Bronchus (tissue), 1 donor: ENCODE measurements around a stretch of chr12.

DNA sequence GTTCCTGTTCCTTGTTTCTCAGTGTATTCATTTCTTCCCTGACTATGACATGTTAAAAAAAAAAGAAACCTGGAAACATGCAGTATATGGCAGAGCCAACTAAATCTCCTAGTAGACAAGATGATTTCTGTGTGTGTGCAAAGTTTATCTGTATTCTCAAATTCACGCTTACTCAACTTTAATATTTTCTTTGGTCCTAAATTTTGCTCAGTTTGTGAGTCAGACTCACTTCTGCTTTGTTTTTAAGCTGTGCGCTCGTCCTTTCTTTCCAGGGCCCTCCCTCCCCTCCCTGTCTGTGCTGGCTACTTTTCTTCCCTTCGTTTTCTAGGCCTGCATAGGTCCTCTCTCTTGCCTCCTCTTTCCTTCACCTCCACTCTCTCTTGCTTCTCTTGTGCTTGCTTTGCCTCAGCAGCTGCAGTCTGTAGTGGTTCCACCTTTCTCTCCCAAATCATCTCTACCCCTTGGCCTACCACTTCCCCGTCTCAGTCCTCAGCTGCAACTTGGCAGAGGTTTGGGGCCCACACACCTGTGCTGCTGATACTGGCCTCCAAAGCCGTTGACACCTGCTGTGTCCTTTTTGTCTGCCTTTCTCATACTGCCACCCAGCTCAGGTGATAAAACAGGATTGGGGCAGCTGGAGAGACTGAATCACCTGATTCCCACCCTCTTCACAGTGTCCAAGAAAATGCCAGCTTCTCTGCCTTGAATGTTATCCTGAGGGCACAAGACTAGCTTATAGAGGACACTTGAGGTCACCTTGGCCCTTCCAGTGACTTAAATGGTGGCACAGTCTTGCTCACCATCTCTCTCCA is 103.5 kb downstream of the ETV6 start:
- PRO-cap: no peak

- PRO-cap: no peak
Measured at GRCh38 chr12:11779251-11779582, 129.7 kb downstream of the ETV6 start.

- PRO-cap: no peak
Measured at GRCh38 chr12:12216610-12216982, 50.2 kb downstream of the LRP6 start.

GRCh38 chr12:12240987-12241509 is 25.8 kb downstream of the LRP6 start:
- PRO-cap: no peak

DNA sequence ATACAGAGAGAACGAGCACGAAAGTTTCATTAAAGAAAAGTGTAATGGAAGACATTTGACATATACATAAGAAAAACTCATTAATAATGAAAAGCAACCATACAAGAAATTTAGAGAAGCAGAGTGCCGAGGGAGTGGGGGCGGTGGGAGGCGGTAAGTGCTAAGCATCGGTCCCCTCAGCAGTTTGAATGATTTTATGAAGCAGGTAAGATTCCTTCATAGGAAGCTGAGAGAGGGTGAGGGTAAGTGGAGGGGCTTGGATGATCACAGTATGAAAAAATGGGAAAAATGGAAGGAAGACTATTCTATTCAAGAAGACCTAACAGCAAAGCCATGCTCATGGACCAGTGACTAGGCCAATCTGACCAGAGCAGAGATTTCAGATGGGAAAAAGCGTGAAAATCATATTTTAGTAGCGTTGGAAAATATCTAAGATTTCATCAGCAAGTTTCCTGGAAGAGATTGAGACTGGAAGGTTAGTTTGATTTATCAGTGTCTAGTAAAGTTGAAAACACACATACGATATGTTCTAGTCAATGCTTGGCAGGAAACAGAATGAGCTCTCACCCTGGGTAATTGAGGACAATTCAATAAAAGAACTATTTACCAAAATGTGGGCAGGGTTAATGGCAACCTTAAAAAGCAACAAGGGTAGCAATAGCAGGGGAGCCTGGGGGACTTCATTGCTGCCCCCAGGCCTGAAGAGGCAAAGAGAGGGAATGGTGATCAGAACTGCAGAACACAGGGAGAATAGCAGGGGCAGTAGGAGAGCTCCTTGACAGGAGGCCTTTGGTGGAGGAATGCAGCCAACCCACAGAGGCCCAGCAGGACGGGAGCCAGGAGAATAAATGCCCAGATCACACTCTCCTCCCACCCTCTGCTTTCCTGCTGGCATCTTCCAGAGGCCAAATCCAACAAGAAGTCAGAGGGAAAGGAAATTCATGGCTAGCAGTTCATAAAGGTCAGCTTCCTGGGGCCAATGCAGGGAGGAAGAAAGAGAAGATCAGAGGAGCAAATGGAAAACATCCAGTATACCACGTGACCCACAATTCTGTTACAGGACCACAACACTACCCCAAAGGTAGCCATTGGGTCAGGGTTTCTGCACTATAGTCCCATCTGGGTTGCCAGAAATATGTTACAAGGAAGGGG is 27.4 kb upstream of the LRP6 start:
- PRO-cap: no peak

GRCh38 chr12:12403150-12404363 is 46.7 kb downstream of the BORCS5 start:
- PRO-cap: bidirectional peak, plus-strand start at chr12:12404116, minus-strand start at chr12:12404004

DNA sequence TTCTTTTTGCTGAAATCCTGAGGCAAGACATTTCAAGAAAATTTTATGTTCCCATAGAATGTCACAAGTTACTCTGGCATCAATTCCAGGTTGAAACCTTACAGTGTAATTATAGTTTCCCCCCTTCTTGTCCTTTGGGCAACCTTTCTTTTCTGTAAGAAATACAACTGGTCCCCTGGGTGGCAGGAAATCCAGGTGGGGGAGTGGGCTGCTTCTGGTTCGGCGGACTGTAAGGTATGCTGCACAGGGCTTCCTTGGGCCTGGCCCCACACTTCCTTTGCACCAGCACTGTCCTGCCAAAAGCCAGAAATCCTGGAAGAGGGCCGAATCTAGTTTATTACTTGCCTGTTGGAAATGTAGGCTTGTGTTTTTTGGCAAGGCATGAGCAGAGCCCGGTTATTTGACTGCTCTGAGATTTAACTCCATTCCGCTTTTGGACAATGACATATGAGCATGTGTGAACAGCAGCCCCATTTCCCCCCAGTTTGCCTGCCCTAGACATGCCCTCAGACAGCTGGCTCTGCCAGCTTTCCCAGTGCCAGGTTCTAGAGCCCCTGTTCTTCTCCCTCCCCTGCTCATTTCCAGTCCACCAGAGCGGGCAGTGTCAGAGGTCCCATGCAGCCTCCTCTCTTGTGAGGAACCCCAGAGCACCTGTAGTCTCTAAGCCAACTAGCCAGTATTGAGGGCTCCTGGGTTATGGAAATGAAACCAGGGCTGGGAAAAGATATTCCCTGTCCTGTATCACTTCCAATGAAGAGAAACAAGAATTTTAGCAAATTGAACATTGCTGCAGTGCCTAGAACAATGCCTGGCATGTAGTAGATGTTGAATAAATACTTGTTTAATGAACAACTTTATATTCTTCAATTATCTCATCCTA is 86.7 kb downstream of the BORCS5 start:
- PRO-cap: no peak

DNA sequence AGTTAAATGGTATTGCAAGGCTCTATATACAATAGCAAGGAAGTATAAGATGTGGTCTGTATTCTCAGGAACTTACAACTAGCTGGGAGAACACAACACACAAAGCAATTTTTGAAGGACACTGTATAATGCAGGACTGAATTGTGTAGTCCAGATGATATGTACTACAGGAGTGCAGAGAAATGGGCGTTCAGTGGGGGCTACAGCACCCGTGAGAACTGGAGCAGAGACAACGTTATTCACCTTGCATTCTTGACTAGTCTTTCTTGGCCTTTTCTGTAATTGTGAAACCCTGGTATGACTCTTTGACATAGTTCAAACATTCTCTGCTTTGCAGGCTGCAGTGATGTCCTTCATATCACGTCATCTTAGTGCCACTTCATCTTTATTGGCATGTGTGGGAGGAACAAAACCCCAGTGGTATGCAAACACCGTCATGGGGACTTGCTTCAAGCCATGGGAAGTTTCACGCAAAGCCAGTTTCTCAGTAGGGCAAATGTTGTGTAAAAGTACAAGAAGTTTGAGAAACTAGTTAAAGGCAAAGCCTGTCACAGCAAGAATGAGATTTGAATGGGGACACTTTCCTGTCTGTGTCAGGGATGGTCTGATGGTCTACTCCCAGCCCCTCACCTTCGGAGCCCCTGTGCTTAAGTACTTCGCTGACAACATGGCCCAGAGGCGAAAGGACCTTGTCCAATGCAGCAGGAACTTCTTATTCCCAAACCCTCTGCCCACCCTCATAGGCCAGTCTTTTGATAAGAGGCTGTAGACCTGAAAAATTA is 20.2 kb upstream of the DUSP16 start:
- PRO-cap: unidirectional peak, plus-strand start at position 556 of the sequence

- PRO-cap: no peak
Measured at GRCh38 chr12:12722065-12723192, 5.3 kb downstream of the CDKN1B start.

- PRO-cap: no peak
Measured at GRCh38 chr12:12786426-12786605, 857 bp downstream of the APOLD1 start.

DNA sequence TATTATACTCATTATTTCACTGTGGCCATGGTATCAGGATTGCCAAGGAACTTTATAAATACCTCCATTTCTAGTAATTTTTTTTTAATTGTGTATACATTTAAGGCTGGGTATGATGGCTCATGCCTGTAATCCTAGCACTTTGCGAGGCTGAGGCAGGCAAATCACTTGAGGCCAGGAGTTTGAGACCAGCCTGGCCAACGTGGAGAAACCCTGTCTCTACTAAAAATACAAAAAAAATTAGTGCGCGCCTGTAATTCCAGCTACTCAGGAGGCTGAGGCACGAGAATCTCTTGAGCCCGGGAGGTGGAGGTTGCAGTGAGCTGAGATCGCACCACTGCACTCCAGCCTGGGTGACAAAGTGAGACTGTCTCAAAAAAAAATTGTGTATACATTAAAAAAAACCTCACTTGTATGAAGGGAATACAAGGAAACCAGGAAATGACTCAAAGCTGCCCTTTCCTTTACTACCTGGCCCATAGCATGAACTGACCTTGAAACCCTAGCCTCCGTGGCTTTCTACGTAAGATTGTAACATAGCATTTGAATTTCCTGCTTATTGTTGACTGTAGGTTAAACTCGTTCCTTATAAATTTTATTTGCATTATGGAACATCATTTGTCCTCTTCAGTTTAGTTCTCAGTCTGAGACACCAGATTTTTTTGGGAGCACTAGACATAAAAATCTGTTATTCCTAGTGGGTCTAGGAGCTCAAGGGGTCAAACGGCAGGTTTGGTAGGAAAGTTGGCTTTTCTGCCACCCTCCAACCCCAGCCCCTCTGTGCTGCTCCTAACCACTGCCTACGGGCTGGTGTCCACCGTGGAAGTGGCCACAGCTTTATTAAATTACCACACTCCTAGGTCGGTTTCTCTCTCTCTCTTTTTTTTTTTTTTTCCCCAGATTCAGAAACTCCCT is 9.2 kb upstream of the DDX47 start:
- PRO-cap: bidirectional peak, plus-strand start outside the sequence, minus-strand start at position 827 of the sequence

GRCh38 chr12:12881351-12882073 is 9.8 kb upstream of the GPRC5A start:
- PRO-cap: bidirectional peak, plus-strand start at chr12:12881740, minus-strand start at chr12:12881619

GRCh38 chr12:12883342-12883944 is 7.9 kb upstream of the GPRC5A start:
- PRO-cap: unidirectional peak, minus-strand start at chr12:12883518

DNA sequence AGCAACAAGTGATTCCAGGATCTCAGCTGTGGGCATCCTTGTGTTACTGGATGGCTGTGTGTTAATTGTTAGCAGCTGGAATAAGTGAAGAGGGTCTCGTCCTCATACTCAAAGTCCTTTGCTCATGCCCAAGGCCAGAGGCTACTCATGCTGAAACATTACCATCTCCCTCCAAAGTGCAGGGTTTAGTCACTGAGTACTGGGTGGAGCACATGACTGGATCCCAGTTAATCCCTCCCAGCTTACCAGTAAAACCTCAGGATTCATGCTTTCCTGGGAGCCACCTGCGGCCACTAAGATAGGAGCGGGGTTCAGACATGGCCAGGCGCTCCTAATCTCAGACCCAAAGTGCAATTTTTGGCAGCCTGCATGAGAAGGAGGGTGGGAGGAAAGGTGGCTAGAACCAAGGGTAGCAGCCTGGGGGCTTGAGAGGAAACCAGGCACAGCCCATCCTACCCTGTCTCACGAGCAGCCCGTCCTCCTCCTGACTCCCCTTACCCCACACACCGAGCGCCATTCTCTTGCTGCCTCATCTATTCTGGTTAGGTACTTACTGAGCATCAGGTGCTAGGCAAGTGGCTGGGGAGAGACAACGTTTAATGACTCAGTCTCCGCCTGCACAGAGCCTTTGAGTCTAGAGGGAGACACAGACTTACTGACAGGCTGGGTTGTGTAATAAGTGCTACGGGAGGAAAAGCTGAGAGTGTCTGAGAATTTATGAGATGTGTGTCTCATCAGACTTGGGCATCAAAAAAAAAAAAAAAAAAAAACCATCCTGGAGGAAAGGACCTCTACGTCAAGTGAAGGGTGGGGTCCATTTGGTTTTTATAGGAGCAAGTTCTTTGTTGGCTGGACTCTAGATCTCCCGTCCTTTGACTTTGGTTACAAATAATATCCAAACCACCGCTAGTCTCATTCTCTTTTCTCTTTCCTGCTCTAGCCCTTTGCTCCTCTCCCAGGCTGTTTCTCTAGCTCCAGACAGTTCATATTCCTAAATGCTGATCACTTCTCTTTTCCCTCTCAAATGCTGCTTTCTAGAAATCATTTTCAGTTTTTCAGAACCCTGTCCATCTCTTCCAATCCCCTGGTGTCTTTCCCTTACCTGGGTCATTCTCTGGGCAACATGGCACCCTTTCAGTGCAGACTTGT is 10.0 kb downstream of the GPRC5A start:
- PRO-cap: no peak

- PRO-cap: no peak
Measured at GRCh38 chr12:12989111-12989499, 11.0 kb downstream of the HEBP1 start.

- PRO-cap: no peak
Measured at GRCh38 chr12:13001698-13002036, 1.6 kb upstream of the HEBP1 start.

GRCh38 chr12:13045832-13046281 is 1.7 kb downstream of the FAM234B start:
- PRO-cap: unidirectional peak, plus-strand start at chr12:13046149

- PRO-cap: no peak
Measured at GRCh38 chr12:13172697-13174045, 23.4 kb upstream of the EMP1 start.

DNA sequence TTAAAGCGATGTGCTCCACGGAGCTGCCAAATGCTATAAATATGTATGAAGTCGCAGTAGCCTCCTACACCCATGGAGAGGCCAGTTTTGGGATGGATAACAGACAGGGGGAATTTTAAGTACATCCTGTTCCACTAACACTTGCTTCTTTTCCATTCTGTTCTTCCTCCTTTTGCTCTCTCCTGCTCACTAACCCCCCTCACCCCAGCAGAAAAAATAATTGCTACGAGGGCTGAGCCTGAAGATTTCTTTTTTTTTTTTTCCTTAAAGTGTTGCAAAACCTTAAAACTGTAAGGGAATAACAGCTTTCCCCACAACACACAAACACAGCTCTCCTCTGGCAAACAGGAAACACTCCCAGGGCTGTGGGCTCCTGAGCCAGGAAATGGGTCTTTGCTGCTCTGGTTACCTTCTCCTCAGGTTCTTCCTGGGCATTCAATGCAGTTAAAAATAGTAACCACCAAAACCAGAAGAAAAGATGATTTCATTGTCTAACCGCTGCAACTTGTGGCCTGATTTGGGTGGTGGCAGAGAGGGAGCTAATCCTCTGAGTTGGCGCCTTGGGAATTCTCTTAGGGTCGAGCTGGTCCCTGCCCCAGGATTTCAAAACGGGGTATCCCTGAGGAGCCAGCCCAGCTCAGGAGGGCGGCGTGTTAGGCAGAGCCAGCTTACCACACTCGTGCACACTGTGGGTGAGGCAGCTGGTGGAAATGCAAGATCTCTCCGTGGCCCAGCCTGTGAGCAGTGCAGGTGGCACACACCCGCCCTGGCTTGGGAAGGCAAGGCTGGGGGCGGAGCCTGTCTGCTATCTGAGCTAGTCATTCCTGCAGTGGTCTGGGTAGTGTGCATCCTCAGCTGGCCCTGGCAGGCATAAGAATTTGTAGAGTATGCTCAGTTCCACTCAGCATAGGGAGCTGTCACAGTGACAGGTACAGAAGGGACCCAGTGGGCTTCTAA is 17.1 kb upstream of the EMP1 start:
- PRO-cap: bidirectional peak, plus-strand start at position 821 of the sequence, minus-strand start at position 746 of the sequence

DNA sequence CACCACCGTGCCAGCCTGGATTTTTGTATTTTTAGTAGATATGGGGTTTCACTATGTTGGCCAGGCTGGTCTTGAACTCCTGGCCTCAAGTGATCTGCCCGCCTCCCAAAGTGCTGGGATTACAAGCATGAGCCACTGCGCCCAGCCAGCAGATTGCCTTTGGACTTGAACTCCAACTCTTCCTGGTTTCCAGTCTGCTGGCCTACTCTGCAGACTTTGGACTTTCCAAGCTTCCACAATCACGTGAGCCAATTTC is 54.9 kb downstream of the EMP1 start:
- PRO-cap: no peak